Esophagus squamous epithelium (tissue), 4 donors: ENCODE data around the genes SOCS7 and PNMT.

- PRO-cap = bidirectional peak, plus-strand start at chr17:38351844, minus-strand start at chr17:38351746
- RAMPAGE, long total RNA, 4 experiments = no peak in any of the 4 experiments
Measured at GRCh38 chr17:38351348-38352559, at the start of gene SOCS7. Gene SOCS7 (plus strand): TSS chr17:38351844.

DNA sequence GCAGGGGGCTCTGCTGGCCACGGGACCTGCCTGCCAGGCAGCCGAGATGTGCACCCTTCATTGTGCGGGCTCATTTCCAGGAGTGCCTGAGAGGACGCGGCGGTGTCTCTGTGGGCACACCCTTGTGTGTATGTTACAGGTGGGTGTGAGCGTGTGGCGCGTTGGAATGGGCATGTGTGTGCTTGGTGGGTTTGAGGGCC is 15.9 kb downstream of the ARHGAP23 start:
- PRO-cap = unidirectional peak, plus-strand start at position 73 of the sequence
- RAMPAGE, long total RNA, 4 experiments = no peak in any of the 4 experiments

- PRO-cap = unidirectional peak, minus-strand start at chr17:38464490
- RAMPAGE, long total RNA, 4 experiments = no peak in any of the 4 experiments
Measured at GRCh38 chr17:38464198-38464581, 35.9 kb downstream of the ARHGAP23 start.

DNA sequence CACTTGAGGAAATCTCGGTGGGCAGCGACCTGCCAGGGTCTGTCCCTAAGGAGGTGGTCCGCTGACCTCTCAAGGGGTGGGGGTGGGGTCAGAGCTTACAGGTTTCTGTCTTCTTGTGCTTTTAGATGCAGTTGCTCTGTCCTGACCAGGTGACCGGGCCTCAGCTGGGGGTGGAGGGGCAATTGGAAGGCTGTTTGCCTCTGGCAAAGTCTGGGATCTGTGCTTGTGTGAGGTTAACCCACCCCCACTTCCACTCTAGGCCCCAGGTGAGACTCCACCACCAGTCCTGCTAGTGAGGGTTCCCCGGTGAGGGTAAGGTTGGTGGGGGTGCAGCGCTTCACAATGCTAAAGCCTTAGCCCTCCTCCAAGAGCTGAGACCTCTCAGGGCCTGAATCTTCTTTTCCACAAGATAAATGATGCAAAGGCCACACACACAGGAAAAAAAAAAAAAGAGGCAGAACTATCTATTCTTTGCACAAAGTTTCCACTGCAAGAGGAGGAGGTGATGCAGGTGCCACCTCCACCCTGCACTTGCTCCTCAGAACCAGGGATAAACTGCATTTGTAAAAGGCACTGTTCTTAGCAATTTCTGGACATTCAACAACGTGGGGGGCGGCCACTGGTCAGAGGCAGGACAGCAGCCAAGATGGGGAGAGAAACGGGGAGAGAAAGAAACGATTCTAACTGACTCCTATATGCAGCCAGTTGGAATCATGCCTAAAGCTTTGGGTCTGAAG is 4.1 kb downstream of the CISD3 start:
- PRO-cap = no peak
- RAMPAGE, long total RNA, 4 experiments = start-site peak on the plus strand in 1 of 4 experiments, centred at position 319 of the sequence, 8 reads per replicate

DNA sequence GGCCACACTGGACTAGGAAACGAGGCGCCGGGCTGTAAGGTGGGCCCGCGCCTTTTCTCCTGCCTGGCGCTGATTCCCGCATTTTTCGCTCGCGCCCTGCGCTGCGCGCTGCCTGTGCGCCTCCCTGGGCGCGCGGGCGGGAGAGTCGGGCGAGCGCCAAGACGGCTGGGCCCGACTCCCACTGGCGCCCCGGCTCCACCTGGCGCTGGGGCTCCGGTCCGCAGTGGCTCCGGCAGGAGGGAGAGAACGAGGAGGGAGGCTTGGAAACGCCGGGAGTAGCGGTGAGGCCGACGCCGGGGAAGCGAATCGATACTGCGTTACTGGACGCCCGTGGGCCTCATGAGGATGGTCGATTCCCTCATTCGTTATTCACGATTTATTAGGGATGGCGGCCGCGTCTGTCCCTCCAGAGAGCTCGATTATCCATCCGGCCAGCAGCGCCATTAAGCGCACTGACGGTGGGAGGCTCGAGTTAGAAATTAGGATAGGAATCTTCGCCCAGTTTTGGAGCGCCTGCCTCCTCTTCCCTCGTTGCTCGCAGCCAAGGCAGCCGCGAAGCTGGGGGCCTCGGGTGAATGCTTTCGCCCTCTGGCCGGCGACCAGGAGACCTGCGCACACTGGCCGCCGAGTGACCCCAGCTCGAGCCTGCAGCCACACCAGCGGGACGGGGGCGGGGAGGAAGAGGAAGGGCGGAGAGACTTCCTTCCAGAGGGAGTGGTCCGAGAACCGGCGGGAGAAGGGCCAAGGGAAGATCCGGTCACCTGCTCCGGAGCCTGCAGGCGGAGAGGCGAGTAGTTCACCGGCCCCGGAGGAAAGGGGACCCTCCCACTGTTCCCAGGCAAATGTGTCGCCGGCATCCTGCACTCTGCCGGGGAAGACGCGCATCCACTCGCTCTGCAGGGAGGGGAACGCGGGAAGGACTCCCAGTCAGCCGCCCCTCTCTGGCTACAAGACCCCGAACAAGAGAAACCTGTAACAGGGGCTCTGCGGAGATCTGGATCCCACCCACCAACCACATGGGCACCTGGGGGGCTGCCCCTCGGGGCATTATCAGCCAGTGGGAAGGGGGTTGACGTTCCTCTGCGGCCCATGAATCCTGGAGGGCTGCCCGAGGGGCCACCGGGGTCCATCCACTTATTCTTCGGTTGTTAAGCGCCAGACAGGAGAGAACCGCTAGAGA is 1.4 kb upstream of the PCGF2 start:
- PRO-cap = bidirectional peak, plus-strand start at position 115 of the sequence, minus-strand start at position 71 of the sequence; bidirectional peak, plus-strand start at position 863 of the sequence, minus-strand start at position 630 of the sequence
- RAMPAGE, long total RNA, 4 experiments = start-site peak on the minus strand in 2 of 4 experiments, centred at positions 634 to 675 of the sequence, 6 to 22 reads per replicate

DNA sequence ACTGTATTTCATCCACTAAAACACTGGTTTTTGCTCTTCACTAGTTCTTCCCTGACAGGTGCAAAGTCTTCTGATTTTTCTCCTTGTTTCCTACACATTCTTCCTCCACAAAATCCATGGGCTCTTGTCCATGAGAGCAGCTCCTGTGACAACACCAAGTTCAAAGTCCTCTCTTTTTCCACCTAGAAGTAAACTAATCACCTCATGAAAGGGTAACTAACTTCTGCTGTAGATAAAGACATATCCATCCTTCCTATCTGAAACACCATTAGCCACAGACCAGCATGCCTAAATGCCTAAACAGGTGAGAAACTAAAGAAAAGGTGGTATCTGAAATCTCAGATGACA is 2.9 kb downstream of the PIP4K2B start:
- PRO-cap = no peak
- RAMPAGE, long total RNA, 4 experiments = no peak in any of the 4 experiments

GRCh38 chr17:38796841-38797468 is 2.4 kb downstream of the PIP4K2B start:
- PRO-cap = no peak
- RAMPAGE, long total RNA, 4 experiments = no peak in any of the 4 experiments

DNA sequence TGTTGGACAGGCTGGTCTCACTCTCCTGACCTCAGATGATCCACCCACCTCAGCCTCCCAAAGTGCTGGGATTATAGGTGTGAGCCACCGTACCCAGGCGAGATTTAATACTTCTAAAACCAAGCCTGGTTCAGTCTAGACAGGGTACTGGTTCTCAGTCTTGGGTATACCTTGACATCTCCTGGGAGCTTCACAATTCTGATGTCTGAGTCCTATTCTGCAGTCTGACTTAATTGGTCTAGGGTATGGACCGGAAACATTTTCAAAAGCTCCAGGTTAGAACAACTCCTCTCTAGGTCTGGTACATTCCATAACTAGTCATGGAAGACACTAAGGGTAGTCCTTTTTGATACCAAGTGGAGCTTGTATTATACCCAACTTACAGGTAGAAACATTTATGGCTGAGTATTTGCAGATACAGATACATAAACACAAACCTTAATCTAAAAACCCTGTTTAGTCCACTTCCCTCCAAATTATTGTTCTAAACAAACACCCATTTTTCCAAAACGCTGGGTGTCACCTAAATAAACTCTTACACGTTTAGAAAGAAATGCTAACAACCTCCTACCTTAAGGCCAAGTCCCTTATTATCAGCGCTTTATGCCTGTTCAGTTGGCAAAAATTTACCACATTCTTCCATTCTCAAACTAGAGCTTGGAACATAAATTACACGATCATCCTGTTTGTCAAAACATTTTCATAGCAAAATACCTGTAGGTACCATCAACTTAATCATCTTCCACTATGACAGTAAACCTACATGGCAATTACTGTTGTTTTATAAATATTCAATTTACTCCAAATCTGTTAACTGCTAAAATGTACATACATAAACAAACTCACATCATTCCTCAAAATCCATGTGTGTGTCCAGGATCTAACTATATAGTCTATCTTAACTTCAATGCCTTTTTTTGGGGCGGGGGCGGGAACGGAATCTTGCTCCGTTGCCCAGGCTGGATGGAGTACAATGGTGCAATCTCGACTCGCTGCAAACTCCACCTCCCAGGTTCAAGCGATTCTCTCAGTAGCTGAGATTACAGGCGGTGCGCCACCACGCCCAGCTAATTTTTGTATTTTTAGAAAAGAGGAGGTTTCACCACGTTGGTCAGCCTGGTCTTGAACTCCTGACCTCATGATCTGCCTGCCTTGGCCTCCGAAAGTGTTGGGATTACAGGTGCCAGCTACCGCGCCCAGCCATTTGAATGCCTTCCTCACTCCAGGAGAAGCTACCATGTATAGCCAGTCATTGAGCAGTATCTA is 4.7 kb downstream of the RPL23 start:
- PRO-cap = no peak
- RAMPAGE, long total RNA, 4 experiments = no peak in any of the 4 experiments

DNA sequence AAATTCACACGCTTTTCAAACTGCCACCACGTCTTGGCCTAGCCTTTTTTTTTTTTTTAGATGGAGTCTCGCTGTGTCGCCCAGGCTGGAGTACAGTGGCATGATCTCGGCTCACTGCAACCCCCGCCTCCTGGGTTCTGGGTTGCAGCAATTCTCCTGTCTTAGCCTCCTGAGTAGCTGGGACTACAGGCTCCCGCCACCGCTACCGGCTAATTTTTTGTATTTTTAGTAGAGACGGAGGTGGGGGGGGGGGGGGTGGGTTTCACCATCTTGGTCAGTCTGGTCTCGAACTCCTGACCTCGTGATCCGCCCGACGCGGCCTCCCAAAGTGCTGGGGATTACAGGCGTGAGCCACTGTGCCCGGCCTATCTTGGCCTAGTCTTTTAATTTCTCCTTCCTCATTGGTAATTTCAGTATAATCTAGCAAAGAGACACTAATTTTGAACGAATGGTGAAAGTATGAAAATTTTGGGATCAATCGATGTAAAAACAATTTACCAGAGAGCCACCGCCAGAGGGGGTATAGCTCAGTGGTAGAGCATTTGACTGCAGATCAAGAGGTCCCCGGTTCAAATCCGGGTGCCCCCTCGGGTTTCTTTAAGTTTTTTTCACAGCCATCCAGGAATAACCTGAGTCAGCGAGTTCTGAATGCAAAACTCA is 2.6 kb upstream of the LASP1 start:
- PRO-cap = no peak
- RAMPAGE, long total RNA, 4 experiments = no peak in any of the 4 experiments

- PRO-cap = unidirectional peak, minus-strand start at chr17:39082637
- RAMPAGE, long total RNA, 4 experiments = no peak in any of the 4 experiments
Measured at GRCh38 chr17:39082448-39083055, 68.9 kb downstream of the PLXDC1 start.

DNA sequence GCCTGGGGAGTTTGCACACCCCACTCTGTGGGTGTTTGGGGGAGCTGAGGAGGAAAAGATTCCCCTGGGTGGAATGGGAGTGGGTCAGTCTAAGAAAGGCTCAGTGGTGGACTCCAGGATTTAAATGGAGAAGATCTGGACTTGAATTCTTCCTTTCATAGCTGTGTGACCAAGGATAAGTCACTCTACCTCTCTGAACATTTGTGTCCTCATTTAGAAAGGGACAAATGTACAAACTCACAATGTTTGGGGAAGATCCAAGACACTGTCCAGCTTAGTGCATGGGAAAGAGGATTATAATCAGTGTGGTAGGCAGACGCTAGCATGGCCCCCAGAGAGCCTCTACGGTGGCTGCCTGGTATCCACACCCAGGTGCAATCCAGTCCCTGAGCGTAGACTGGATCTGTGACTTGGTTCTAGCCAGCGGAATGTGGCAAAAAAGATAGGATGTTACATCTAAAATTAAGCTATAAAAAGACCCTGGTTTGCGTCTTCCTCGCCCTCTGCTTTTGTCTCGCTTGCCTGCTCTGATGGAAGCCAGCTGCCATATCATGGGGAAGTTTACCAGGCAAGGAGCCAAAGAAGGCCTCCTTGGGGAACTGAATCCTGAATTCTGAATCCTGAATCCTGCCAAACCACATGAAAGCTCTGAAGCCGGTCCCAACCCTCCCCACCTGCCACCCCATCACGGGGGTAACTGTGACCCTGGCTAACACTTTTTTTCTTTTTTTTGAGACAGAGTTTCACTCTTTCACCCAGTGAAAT is 51.7 kb downstream of the PLXDC1 start:
- PRO-cap = no peak
- RAMPAGE, long total RNA, 4 experiments = no peak in any of the 4 experiments

GRCh38 chr17:39100959-39101599 is 50.4 kb downstream of the PLXDC1 start:
- PRO-cap = no peak
- RAMPAGE, long total RNA, 4 experiments = no peak in any of the 4 experiments

DNA sequence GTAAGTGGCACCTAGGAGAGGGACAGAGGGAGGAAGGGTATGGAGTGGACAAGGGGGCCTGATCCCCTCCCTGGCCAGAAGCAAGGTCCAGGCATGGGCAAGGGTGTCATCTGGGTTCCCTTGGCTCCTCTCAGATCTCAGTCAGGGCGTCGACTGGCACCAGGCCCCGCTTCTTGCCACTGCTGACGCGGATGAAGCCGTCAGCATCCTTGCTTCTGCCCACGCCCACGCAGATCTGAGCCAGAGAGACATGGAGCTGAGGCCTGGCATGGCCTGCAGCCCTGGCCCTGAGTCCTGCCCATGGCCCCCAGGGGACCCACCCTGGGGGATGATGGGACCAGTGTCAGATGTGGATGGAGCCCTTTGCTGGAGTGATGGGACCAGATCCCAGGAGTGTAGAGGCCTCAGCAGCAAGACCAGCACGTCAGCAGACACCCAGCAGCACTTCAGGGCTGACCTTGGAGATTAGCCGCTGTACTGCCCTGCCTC is 12.1 kb downstream of the RPL19 start:
- PRO-cap = bidirectional peak, plus-strand start at position 243 of the sequence, minus-strand start at position 155 of the sequence
- RAMPAGE, long total RNA, 4 experiments = no peak in any of the 4 experiments

GRCh38 chr17:39325803-39326514 is 75.5 kb downstream of the FBXL20 start:
- PRO-cap = no peak
- RAMPAGE, long total RNA, 4 experiments = no peak in any of the 4 experiments

GRCh38 chr17:39443401-39443913 is 7.6 kb downstream of the MED1 start:
- PRO-cap = no peak
- RAMPAGE, long total RNA, 4 experiments = no peak in any of the 4 experiments

DNA sequence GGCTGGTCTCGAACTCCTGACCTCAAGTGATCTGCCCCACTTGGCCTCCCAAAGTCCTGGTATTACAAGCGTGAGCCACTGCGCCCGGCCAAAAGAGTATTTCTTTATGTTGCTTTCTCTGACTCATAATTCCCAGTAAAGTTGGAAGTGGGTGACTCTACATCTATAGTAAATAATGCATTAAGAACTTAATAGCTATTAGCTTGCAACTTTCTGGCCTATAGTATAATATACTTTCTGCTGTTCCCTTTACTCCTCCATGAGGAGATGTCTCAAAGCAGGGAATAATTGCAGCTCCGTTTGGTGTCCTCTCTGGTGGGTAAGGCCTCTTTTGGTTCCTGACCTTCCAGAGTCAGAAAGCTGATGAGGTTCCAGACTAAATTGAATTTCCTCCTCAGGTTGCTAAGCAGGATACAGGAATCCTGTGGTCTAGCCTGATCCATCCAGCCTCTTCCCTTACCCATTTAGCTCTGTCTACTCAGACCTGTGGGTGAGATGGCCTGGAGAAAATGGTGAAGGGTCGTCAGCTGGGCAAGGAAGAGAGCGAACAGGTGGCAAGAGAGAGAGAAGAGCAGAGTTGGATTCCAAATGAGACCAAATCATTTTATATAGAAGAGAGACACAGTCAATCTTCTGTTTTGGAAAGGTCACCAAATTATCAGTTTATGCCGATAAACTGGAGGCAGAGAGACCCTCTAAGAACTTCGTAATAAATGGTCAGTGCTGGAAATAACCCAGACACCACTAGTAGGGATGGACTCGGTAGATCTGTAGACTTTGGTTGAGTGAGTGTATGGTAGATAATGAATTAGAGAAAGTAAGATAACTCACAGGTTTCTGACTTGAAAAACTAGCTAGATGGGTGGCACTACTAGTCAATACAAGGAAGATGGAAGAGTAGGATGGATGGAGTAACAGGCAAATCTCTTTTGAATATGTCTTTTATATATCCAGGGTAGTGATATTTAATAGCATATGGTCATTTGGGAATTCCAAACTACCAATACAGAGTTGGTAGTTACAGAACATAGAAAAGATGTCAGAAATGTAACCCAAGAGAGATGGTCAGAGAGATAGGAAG is 42.3 kb downstream of the CDK12 start:
- PRO-cap = no peak
- RAMPAGE, long total RNA, 4 experiments = no peak in any of the 4 experiments

- PRO-cap = no peak
- RAMPAGE, long total RNA, 4 experiments = no peak in any of the 4 experiments
Measured at GRCh38 chr17:39525660-39526541, 64.6 kb downstream of the CDK12 start.

GRCh38 chr17:39668099-39668815 is at the start of gene PNMT:
Gene PNMT (plus strand): TSS chr17:39668453.
- PRO-cap = no peak
- RAMPAGE, long total RNA, 4 experiments = no peak in any of the 4 experiments

DNA sequence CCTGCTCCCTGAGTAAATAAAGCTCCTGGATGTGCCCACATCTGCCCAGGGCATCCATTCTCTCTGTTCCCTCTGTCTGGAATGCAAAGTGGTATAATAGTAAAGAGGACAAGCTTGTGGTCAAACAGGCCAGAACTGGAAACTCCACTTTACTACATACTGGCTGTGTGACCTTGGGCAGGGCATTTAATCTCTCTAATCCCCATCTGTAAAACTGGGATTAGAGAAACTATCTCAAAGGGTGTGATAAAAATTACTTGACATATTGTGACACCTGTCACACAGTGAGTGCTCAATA is 868 bp downstream of the PGAP3 start:
- PRO-cap = no peak
- RAMPAGE, long total RNA, 4 experiments = no peak in any of the 4 experiments

DNA sequence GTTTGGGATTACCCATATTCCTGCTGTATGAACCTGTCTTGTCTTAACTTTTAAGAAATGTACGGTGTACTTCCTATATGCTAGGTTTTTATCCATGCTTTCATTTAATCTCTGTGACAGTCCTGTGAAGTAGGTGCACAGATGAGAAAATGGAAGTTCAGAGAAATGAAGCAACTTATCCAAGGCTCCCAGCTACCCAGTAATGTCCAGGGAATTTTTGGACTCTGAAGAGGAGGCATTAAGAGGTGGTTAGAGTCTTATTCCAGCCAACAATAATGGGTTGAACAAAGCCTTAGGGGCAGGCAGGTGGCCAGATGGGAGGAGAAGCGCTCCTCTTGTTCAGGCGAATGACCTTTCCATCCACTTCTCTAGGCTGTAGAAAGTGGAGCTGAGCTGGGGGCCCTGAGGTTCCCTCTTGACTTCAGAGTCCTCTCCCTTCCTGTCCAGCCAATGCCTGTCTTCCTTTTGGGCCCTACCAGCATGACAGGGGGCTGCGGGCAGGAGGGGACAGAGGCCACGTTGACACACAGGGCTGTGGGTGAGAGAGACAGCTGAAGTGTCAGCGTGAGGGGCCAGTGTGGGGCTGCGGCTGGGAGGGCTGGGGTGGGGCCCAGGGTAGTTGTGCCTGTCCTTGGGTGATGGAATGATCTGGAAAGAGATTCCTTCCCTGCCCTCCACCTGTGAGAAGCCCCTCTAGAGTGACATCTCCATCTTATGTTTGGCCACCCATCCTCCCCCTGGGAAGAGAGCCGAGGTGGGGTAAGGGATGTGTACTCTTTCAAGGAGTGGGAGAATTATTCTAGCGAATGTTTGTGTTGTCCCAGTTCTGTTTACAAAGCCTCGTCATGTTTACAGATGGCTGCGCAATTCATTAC is 3.0 kb downstream of the ERBB2 start:
- PRO-cap = no peak
- RAMPAGE, long total RNA, 4 experiments = no peak in any of the 4 experiments